Ishikawa (cell line): ENCODE measurements around the gene HSD17B2.

DNA sequence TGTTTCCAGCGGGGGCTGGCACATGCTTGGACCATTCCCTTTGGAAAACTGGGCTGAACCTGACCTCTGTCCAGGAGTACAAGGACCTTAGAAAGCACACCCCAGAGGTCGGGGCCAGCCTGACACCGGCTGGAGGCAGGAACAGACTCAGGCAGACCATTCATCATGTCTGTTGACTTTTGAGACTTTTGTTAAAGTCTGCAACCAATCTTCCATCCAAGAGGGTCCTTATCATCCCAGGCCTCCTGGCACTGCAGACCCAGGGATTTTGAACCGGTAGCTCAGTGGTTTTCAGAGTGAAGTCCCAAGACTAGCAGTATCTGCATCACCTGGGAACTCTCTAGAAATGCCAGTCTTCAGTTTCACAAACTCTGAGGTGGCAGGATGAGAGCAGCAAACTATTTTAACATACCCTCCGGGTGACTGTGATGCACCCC lies 145.3 kb upstream of the PLCG2 start:
- RRBS = 93% methylated on average over 2 of the region's 5 CpGs

DNA sequence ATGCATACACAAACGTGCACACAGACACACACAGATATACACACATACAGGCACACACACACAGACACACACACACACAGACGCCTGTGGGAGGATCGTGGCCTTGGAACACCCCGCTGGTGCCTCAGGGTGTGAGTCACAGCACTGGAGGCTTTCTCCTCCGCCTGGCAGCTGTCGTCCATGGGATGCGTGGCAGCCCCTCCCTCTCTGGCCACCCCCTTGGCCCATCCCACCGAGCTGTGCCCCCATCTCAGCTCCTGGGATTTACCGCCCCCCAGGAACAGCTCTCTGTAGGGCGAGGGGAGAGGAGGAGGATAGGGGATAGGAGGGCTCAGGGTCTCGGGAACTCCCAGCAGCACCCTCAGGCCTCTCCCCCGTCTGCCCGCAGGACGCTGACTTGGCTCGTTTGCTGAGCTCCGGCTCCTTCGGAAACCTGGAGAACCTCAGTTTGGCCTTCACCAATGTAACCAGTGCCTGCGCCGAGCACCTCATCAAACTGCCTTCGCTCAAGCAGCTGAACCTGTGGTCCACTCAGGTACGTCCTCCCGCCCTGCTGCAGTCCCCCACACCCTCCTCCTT lies 75.5 kb upstream of the PLCG2 start:
- RRBS = no CpG with 5 or more reads among the region's 22 CpGs

GRCh38 chr16:81738764-81739268 lies 40.3 kb upstream of the PLCG2 start:
- RRBS = no CpG with 5 or more reads among the region's 11 CpGs

DNA sequence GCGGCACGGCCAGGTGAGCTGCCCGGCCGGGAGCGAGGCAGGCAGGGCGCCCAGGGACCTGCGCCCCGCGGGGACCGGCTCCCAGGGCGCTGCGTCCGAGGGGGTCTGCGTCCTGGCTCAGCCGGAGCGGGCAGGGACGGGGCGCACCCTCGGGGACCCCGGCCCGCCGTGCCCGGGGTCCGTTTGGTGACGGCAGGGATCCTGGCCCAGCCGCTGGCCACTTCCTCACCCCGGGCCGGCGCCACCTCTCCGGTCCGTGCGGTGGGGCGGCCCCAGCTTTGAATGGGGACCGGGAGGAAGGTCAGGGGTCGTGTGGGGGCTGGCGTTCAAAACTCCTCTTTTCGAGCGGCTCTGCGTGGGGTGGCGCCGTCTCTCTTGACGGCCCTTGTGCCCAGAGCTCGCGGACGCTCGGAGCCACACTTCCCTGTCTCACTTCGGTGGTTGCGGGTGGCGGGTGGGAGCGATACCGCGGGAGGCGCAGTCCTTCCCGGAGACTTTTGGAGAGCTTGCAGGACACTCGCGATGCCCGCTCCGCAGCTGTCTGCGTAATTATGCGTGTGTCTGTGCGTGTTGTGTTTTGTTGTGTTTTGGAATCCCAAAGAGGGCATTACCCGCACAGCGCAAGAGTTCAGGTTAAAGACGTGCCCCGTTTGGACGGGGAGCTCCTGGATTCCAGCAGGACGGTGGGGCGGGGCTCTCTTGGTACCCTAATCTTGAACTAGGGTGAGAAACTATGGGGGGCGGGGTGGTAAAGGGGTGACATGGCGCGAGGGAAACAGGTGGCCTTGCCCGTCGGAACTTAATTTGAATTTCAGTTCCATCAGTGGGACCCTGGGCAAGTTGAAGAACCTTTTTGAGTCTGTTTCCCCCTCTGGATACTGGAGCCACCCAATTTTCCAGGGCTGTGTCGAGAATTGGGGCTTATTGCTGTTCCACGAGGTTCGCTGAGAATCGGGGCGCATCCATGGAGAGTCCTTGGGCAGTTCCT lies 615 bp downstream of the PLCG2 start:
- RRBS = 1% methylated on average over 26 of the region's 78 CpGs

- RRBS = 96% methylated on average over 4 of the region's 19 CpGs
Observed at GRCh38 chr16:81798099-81799402, 19.5 kb downstream of the PLCG2 start.

- RRBS = no CpG with 5 or more reads among the region's 13 CpGs
Observed at GRCh38 chr16:82034672-82035859, at the start of gene HSD17B2. TSS of gene HSD17B2 (plus strand) at chr16:82035253.

DNA sequence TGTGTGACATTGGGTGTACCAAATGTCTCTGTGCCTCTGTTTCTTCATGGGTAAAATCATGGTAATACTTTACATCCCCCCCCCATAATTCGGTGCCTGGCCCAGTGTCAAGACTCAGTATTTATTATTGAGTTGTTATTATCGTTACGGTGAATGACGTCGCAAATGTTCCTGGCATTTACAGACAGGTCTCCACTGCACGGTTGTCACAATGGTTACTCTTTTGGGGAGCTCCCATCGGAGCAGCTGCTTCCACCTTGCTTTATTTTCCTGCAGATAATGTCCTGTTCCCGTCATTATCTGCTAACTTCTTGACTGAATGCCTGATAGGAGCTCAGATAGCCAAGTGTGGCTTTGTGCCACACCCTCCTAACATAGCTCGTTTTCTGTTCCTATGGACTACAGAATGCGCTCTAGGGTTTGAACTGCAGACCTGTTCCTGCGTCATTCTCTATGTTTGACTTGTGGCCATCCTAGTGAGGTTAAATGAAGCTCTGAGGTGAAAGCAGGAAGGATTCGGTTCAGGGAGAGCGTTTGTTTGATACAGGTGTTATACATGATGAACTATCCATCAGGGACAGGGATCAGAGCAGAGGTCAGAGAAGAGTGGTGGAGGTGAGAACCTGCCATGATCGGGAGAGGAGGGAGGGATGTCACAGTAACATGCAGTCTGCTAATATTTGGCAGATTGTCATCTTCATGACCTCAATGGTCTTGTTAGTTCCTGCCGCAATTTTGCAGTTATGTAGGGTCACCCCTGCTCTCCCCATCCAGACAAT lies 33.1 kb downstream of the MPHOSPH6 start:
- RRBS = no CpG with 5 or more reads among the region's 15 CpGs

DNA sequence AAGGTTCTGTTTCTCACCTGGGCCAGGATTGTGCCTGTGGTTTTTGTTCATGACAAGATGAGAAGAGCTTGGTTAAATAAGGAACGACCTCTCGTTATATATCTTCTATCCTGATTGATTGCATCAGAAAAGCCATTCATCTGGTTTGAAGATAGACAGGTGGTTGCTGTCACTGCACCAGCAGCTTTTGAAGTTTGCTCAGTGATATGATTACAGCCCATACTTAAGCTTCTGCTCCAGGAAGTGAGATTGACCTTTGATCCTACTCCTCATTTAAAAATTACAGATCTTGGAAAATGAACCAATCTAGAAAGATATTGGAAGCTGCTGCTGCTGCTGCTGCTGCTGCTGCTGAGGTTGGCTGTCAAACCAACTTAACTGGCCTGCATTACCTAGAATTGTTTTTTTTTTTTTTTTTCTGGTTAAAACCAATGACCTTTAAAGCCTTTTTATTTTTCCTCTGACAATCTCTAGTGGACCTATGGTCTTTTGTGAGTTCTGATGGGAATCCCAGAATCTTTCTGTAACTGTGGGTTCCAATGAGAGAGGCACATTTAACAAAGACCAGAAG lies 25.6 kb downstream of the CDH13 start:
- RRBS = no CpG with 5 or more reads among the region's 2 CpGs

DNA sequence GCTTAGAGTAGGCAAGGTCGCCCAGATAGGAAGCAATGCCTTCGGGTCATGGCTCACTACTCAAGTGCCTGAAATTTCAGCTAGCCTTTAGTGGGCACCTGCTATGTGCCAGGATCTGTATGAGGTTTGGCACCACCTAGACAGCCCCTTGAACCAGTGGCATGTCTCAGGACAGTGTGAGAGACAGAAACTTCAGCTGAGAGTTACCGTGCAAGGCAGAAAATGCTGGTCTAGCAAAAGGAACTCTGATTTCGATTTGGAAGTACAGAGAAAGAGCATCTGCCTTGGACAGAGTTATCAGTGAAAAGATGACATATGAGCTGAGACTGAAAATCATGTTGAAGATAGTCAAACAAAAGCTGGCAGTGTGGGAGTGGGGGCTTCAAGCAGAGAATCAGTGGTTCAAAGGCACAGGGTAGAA lies 29.1 kb downstream of the CDH13 start:
- RRBS = no CpG with 5 or more reads among the region's 4 CpGs

DNA sequence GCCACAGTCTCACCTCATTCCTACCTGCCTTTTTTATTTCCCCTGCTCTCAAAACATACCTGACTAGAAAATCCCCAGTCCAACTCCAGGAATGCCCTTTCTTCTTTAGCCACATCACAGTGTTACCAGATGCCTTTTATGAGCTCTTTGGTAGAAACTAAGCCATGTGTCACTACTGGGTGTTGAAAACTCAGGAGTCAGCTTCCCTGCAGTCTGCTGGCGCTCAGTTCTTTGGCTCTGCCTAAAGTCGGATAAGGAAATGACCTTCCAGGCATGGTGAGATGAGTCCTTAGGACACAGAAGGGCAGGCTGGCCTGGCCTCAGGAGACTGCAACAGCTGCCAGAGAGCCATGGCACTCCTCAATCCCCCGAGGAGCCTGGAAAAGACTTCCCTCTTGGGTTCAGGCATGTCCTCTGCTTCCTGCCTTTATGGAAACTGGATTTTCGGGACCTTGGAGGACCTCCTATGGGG lies 89.1 kb downstream of the CDH13 start:
- RRBS = no CpG with 5 or more reads among the region's 4 CpGs

GRCh38 chr16:82735501-82736081 lies 108.8 kb downstream of the CDH13 start:
- RRBS = no CpG with 5 or more reads among the region's 5 CpGs

- RRBS = no CpG with 5 or more reads among the region's 5 CpGs
Observed at GRCh38 chr16:82747828-82748511, 121.2 kb downstream of the CDH13 start.

GRCh38 chr16:82833562-82833911 lies 206.8 kb downstream of the CDH13 start:
- RRBS = no CpG with 5 or more reads among the region's 5 CpGs

DNA sequence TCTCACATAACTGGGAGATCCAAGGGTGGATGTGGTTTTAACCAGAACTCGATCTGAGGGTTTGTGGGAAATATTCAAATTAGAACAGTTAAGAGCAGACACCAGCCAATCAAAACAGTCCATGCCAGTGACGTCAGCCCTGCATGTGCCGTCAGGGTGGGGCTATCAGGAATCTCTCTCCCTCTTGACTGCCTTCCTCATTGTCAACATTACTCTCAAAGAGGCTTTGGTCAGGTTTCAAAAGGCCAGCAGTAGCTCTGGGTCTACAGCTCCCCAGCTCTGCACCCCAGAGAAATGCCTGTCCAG lies 94.2 kb upstream of the HSBP1 start:
- RRBS = no CpG with 5 or more reads among the region's 3 CpGs

- RRBS = 17% methylated on average over 1 of the region's 22 CpGs
Observed at GRCh38 chr16:83933466-83934167, 19.4 kb upstream of the OSGIN1 start.

- RRBS = no CpG with 5 or more reads among the region's 10 CpGs
Observed at GRCh38 chr16:83956590-83956926, 3.5 kb downstream of the OSGIN1 start.

- RRBS = no CpG with 5 or more reads among the region's 7 CpGs
Observed at GRCh38 chr16:84011015-84011255, 31.7 kb downstream of the SLC38A8 start.

GRCh38 chr16:84362250-84362795 lies 6.0 kb upstream of the ATP2C2 start:
- RRBS = 75% methylated on average over 1 of the region's 10 CpGs

- RRBS = no CpG with 5 or more reads among the region's 5 CpGs
Observed at GRCh38 chr16:84550008-84550499, 45.6 kb upstream of the MEAK7 start.

DNA sequence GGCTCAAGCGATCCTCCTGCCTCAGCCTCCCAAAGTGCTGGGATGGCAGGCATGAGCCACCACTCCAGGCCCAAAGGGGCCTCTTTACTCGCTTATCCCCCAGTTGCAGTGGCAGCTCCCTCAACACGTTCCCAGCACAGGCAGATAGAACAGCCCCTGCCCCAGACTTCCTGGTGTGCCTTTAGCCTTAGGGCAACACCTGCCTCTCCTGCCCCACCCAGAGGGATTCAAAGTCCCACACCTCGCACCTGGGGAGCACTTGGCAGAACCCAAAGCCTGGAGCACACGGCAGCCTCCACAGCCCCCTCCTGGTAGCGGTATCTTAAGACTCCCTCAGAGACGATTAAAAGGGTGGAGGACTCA lies 54.7 kb upstream of the MEAK7 start:
- RRBS = no CpG with 5 or more reads among the region's 7 CpGs